Peripheral blood mononuclear cell (primary cell): ENCODE measurements around a stretch of chr22.

- PRO-cap, 8 experiments = no peak in any of the 8 experiments
Observed at GRCh38 chr22:33325582-33326153, 267.5 kb upstream of the SYN3 start.

DNA sequence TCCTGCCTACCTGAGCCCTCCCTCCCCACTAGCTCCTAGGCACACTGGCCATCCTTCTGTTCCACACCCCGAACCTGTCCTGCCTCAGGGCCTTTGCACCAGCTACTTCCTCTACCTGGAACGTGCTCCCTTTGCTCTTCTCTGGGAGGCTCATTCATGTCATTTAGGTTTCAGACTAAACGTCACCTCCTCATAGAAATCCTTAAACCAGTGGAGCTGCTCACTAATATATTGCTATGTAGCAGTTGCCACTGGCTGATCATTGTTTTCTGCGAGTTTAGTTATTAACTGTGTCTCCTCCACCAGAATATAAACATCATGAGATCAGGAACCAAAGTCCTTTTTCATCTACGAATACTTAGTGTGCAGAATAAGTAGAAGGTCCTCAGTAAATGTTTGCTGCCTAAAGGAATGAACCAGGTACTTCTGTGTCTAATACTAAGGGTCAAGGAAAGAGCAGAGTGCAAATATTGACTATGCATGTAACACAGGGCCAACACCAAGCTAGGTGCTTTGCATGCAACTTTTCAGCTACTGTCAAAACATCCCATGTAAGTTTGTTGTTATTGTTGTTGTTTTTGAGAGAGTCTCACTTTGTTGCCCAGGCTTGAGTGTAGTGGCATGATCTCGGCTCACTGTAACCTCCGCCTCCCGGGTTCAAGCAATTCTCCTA is 277.6 kb upstream of the SYN3 start:
- PRO-cap, 8 experiments = no peak in any of the 8 experiments

- PRO-cap, 8 experiments = peak in 4 of 8 experiments; most common minus-strand start chr22:33737407 (in 4)
Observed at GRCh38 chr22:33736967-33737685, 183.2 kb downstream of the LARGE1 start.

- PRO-cap, 8 experiments = no peak in any of the 8 experiments
Observed at GRCh38 chr22:33915062-33915827, 5.0 kb downstream of the LARGE1 start.

DNA sequence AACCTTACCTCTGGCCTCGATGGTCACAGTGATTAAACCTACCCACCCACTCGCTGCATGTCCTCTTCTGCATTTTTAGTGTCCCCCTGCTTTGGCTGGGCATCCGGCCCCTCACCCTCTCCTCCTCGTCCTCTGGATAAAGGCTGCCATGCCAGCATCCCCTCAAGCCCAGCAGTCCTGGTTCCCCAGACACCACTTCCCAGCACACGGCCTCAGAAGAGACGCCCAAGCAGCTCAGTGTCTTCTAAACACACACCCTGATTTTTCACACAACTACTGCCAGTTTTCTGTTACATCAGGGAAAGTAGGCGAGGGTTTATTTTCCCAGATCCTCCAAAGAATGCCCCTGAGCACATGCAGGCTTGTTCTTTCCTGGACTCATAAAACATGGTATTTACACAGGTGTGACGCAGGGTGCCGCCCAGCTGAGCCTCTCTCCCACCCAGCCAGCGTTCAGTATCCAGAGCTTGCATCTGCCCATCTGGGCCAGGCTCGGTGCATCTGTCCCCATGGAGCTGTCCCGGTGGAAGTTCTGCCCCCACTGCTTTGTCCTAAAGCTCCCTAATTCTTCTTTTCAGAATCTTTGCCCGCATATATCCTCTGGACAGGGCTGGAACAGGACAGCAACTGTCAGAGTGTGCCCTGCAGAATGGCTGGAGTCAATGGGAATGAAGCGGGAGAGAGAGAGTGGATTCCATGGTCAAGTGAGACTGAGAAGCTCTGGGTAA is 44.9 kb upstream of the ISX start:
- PRO-cap, 8 experiments = no peak in any of the 8 experiments

DNA sequence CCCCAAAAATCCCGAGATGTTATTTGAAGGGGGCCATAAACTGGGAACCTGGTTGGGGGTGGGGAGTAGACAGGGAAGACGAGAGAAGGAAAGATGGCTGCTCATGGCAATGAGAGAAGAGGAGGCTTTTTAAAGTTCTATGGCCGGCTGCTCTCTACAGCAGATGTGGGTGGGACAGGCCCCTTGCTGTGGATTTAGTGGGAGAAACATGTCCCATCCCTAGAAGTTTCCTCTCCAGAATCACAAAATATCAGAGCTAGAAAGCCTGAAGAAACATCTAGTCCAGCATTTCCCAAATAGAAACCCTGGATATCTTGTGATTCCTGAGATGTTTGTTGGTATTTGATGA is 38.1 kb downstream of the ISX start:
- PRO-cap, 8 experiments = no peak in any of the 8 experiments

DNA sequence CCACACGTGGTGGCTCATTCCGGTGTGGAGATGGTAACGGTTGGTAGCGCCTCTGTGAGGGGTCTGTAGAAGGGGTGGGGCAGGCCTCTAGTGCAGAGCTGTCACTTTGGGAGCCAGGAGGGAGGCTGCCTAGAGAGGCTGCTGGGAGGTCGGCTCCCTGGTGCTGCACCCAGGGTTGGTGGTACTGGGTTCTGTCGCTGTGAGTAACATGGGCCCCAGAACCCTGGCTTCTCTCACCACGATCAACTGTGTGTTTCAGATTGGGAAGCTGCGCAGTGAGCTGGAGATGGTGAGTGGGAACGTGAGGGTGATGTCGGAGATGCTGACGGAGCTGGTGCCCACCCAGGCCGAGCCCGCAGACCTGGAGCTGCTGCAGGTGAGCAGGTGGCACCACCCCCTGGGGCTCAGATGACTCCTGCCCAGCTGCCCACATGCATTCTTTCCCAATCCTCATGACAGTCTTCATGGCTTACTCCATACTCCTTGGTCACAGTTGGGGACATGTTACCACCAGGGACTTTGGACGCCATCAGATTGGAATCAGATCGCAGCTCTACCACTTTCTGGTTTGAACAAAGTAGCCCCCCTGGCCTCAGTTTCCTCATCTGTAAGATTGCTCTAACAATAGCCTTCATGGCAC is 27.4 kb downstream of the TOM1 start:
- PRO-cap, 8 experiments = peak in 2 of 8 experiments; most common plus-strand start position 278 of the sequence (in 2)

DNA sequence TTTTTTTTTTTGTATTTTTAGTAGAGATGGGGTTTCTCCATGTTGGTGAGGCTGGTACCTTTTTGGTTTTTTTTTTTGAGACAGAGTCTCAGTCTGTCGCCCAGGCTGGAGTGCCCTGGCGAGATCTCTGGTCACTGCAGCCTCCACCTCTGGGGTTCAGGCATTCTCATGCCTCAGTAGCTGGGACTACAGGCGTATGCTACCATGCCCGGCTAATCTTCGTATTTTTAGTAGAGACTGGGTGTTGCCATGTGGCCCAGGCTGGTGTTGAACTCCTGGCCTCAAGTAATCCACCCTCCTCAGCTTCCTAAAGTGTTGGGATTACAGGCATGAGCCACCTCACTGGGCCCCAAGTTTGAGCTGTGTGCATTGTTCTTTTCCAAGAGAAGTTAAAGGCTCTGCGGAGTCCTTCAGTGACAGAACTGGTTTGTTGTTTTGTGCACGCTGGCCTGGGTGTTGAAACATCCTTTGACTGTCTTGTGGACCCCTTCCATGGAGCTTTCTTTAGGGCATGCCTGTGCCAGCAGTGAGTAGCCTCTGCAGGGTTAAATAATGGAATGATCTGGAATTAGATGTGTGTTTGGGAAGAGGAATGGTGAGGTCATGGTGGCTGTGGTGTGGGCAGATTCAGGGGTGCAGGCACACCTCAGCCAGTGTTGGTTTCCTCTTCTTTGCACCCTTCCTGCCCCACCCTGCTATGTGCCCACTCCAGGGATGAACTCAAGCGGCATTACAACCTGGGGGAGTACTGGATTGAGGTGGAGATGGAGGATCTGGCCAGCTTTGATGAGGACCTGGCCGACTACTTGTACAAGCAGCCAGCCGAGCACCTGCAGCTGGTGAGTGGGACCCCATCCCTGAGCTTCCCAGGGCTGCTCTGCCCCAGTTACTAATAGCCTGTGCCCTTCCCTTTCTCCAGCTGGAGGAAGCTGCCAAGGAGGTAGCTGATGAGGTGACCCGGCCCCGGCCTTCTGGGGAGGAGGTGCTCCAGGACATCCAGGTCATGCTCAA is 2.9 kb downstream of the MCM5 start:
- PRO-cap, 8 experiments = no peak in any of the 8 experiments

- PRO-cap, 8 experiments = no peak in any of the 8 experiments
Observed at GRCh38 chr22:35410922-35411536, 11.1 kb downstream of the MCM5 start.

GRCh38 chr22:35586779-35587178 is 30.4 kb downstream of the MB start:
- PRO-cap, 8 experiments = no peak in any of the 8 experiments

DNA sequence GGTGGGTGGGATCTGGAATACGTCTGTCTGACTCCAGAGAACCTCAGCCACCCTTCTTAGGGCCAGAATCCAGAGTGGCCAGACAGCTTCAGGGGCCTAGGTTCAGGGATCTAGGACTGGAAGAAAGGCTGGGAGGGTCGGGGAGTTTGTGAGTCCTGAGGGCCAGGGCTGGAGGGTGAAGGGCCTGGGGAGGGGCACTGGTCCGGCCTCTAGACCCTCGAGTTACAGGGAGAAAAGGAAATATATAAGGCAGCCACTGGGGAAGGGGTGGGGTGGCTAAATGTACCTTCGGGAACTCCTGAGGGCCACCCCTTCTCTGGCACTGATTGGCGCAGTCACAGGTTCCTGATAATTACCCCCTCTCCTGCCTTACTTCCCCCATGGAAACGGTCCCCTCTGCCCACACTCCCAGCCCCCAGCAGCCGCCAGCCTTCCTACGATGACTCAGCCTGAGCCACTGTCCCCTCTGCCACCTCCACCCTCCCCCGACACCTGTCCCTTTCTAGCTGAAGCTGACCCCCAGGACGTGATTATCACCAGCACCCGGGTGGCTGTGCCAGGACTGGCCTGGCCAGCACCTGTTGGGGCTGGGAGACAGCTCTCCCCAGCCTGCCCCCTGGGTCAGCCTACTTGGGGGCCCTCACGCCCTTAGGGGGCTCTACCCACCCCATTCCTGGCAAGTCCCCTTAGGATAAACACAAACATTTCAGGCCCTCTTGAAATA is 26.3 kb downstream of the MB start:
- PRO-cap, 8 experiments = no peak in any of the 8 experiments

GRCh38 chr22:35667518-35667731 is 19.2 kb downstream of the APOL6 start:
- PRO-cap, 8 experiments = peak in 4 of 8 experiments; most common plus-strand start chr22:35667615 (in 4)

GRCh38 chr22:35751761-35752881 is 34.4 kb downstream of the APOL5 start:
- PRO-cap, 8 experiments = no peak in any of the 8 experiments

- PRO-cap, 8 experiments = no peak in any of the 8 experiments
Observed at GRCh38 chr22:35882786-35883374, 145.7 kb downstream of the RBFOX2 start.

- PRO-cap, 8 experiments = no peak in any of the 8 experiments
Observed at GRCh38 chr22:35961227-35962119, 67.2 kb downstream of the RBFOX2 start.

GRCh38 chr22:36077150-36077738 is 48.6 kb upstream of the RBFOX2 start:
- PRO-cap, 8 experiments = no peak in any of the 8 experiments

- PRO-cap, 8 experiments = peak in 2 of 8 experiments; most common plus-strand start chr22:36373386 (in 1); most common minus-strand start chr22:36373364 (in 1)
Observed at GRCh38 chr22:36372777-36373891, 14.6 kb downstream of the MYH9 start.

DNA sequence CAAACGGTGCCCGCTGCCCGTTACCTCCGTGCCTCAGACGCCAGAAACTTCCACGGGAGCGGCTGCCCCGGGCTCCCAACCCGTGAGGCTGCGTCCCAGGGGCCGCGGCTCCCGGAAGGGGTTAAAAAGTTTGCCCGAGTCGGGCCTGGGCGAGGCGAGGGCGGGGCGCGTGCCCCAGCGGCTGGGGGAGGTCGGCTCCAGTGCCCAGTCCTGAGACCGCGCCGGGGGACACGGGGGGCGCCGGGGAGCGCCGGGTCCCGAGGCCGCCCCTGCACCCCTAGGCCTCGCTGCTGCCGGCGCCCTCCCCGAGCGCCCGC is 507 bp downstream of the MYH9 start:
- PRO-cap, 8 experiments = no peak in any of the 8 experiments

- PRO-cap, 8 experiments = no peak in any of the 8 experiments
Observed at GRCh38 chr22:36434427-36435184, 46.8 kb downstream of the TXN2 start.

- PRO-cap, 8 experiments = no peak in any of the 8 experiments
Observed at GRCh38 chr22:36442504-36442820, 39.0 kb downstream of the TXN2 start.